LNCaP clone FGC (cell line): ENCODE measurements around the genes HABP4 and CCDC180.

DNA sequence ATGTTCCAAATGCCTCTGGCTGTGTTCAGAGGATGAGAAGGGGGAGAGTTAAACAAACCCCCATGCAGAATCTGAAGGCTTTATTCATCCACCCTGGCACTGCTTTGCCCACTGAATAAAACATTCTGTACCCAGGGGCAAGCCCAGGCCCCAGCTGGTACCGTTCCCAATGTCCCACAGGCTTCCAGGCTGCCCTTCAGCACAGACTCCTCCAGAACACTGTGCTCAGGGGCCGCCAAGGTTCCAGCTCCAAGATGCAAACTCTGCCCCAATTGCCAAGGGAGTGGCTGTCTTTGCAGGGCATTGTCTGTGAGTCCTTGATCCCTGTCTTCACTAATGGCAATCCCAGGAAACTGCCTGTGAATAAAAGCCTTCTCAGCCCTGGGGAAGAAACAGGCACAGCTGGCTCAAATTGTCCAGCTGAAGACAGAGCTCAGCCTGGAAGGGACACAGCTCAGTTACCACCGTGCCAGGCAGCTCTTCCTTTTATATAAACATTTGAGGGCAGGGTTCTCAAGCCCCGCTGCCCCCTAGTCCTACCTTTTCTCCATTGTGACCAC lies 185.3 kb downstream of the HSD17B3 start:
- RRBS, 2 experiments: no CpG with 5 or more reads among the region's 4 CpGs

DNA sequence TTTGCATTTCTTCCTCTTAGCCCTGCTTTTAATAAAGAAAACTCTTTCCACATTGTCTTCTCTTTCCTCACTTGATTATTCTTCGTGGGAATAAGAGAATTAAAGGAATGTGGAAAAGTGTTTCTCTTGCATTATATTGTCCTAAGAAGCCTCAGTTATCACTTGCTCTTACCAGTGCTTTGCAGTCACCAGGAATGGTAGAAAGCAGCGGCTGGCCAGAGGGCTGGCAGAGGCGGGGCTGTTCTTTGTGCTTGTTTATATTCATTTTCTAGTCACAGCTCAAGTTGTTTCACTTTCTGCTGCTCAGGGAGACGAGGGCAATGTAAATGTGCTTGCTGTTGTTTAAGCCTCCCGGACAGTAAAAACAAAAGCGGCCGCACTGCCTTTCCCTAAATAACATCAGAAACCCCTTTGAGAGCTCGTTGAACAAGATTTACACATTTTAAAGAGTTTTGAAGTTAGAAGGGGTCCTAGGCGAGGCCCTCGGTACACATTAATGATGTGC lies 164.7 kb downstream of the HSD17B3 start:
- RRBS, 2 experiments: no CpG with 5 or more reads among the region's 10 CpGs

DNA sequence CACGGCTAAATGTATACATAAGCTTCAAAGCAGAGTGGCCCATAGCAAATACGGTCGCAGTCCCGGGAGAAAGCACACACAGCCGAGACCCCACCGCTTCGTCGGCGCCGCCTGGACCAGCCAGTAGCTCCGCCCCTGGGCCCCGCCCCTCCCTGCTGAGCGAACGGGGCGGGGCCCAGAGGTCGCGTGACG lies 241 bp upstream of the HABP4 start:
- RRBS, 2 experiments: no CpG with 5 or more reads among the region's 18 CpGs

DNA sequence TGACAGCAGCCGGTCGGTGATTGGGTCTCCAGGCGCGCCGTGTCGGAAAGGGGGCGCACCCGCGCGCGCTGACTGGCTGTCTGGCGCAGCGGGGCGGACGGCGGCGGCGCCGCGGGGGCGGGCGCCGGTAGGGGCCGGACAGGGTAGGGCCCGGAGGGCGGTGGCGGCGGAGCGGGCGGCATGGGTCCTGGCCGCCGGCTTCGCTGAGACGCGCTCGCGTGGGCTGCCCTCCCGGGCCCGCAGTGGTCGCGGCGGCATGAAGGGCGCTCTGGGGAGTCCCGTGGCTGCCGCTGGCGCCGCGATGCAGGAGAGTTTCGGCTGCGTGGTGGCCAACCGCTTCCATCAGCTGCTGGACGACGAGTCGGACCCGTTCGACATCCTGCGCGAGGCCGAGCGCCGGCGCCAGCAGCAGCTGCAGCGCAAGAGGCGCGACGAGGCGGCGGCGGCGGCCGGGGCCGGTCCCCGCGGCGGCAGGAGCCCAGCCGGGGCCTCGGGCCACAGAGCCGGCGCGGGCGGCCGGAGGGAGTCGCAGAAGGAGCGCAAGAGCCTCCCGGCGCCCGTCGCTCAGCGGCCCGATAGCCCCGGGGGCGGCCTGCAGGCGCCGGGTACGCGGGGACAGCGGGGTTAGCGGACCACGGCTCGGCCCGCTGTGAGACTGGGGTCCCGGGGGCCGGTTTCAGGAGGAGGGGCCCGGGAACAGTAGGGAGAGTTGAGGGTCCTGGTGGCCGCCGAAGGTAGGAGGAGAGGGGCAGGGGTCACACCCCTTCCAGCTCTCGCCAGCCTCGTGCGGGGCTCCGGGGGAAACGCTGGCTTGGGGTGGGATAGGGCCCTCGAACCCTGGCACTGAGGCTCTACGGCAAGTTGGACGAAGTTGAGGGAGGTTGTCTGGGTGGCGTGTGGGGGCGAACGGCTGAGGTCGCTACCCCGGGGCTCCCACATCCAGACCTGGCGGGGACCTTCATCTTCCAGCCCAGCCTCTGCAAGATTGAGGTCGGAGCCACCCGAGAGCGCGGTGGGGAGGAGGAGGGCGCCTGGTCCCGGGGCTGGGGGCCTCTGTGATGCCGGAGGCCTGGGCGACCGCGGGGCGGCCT lies at the start of gene HABP4:
Gene HABP4, plus strand, starts transcription at position 146 of the 1,091 bp plus-strand sequence.
- RRBS, 2 experiments: 6% methylated on average over 56 to 66 of the region's 131 CpGs

GRCh38 chr9:96462335-96463070 lies 12.5 kb downstream of the HABP4 start:
- RRBS, 2 experiments: no CpG with 5 or more reads among the region's 10 CpGs

DNA sequence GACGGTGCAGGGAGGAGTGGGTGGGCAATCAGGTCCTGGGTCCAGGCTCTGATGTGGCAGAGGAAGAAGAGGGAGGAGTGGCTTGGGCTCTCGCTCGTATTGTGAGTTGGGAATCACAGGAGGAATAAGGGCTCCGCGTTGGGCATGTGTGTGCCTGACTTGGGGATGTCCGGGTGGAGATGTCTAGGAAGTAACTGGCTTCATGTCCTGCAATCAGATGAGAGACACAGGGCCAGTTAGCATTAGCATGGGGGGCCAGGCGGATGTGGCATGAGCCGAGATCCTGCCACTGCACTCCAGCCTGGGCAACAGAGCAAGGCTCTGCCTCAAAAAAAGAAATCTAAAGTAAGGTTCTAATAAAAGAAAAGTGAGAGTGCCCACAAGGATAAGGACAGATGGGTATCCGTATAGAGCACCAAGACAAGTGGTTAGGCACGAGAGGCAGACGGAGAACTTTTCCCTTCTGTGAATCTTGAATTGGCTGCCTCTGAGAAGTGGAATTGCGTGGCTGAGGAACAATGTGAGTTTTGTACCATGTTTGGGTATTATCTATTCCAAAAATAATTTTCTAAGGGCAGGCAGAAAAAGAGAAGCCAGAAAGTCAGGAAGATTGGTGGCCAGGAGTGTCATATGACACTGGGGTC lies 14.2 kb downstream of the HABP4 start:
- RRBS, 2 experiments: no CpG with 5 or more reads among the region's 12 CpGs

GRCh38 chr9:96465126-96465960 lies 15.4 kb downstream of the HABP4 start:
- RRBS, 2 experiments: no CpG with 5 or more reads among the region's 15 CpGs

GRCh38 chr9:96523148-96523843 lies 73.3 kb downstream of the HABP4 start:
- RRBS, 2 experiments: no CpG with 5 or more reads among the region's 14 CpGs

GRCh38 chr9:96655501-96655857 lies 362 bp upstream of the PRXL2C start:
- RRBS, 2 experiments: no CpG with 5 or more reads among the region's 16 CpGs

DNA sequence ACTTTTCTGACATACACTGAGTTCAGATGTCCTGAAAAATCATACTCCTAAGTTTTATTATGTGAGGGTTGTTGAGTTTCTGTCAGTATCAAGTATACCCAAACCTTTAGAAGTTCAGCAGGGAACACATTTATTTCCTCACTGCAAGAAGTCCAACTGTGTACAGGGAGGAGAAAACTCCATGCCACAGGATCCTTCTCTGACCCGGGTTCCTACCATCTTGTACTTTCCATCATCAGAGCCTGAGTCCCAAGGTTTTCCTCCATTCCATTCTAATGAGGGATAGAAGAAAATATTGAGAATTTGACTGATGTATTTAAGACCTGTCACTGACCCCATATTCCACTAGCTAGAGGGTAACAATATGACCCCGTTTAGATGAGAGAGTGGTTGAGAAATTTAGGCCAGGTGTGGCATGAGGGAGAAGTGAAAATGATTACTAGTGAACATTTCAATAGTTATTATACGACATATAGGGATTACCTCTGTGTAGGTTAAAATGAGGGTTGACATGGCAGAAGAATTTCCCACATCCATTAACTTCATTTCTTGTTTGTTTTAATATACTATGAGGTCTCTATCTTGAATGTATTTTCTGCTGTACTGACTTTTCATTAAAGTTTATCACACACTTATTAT lies 37.3 kb downstream of the ZNF782 start:
- RRBS, 2 experiments: no CpG with 5 or more reads among the region's 3 CpGs

GRCh38 chr9:97013004-97014066 lies 25.6 kb downstream of the CTSV start:
- RRBS, 2 experiments: under 1 to 1% methylated on average over 7 of the region's 102 CpGs

- RRBS, 2 experiments: 70% methylated on average over 4 of the region's 44 CpGs; no CpG with 5 or more reads in 1 of the 2 experiments
These were observed at the start of gene CCDC180 for GRCh38 chr9:97307465-97308292. CCDC180 (plus strand) TSS chr9:97307659.

DNA sequence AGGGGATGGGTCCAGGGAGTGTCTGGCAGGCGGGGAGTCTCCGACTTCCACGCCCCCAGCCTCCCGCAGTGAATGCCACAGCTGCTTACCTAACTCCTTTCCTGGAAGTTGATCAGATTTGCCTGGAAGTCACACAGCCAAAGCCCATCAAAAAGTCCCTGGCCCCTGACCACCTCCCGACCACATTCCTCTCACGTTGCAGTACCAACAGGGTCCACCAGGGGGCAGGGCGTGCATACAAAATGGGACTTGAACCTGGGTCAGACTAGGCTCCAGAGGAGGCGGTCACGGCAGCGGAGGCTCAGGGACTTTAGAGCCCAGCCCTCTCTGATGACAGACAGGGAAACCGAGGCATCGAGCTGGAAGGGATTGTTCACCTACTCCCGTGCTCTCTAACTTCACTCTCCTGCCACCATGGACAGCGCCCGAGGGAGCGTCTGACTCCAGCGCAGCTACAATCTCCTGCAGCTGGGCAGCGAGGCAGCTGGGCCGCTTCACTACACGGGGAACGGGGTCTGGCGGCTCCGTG lies 24.9 kb upstream of the TDRD7 start:
- RRBS, 2 experiments: no CpG with 5 or more reads among the region's 23 CpGs

DNA sequence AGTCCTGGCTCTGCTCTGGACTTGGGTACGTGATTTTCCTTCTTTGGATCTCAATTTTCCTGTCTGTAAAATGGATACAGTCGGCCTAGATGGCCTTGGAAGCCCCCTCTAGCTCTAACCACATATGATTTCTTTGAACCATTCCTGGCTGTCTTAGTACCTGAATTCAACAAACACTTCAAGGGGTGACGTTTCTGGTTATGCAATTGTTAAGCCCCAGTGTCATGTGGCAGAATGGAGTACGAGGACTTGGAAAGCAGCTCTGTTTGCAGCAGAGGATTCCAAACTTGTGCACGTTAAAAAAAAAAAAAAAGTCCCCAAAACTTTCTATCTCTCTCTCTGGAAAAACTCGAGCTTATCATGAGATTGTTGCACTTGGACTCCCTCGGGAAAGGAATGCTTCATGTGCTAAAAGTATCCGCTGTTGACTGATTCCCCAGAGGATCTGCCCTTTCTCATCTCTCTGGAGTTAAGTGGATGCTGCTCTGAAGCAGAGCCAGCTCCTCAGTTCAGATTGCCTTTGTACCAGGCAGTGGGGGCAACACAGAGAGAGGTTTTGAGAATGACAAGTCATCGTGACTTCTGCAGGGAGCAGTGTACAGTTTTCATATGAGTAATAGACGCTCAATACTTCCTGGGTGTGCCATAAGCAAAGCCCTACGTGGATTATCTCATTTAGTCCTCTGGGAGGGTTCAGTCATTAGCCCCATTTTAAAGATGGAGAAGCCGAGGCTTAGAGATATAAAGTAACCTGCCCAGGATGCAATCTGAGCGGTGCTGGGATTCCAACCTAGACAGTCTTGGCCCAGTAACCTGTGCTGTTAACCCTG lies 28.0 kb downstream of the TMOD1 start:
- RRBS, 2 experiments: no CpG with 5 or more reads among the region's 13 CpGs

DNA sequence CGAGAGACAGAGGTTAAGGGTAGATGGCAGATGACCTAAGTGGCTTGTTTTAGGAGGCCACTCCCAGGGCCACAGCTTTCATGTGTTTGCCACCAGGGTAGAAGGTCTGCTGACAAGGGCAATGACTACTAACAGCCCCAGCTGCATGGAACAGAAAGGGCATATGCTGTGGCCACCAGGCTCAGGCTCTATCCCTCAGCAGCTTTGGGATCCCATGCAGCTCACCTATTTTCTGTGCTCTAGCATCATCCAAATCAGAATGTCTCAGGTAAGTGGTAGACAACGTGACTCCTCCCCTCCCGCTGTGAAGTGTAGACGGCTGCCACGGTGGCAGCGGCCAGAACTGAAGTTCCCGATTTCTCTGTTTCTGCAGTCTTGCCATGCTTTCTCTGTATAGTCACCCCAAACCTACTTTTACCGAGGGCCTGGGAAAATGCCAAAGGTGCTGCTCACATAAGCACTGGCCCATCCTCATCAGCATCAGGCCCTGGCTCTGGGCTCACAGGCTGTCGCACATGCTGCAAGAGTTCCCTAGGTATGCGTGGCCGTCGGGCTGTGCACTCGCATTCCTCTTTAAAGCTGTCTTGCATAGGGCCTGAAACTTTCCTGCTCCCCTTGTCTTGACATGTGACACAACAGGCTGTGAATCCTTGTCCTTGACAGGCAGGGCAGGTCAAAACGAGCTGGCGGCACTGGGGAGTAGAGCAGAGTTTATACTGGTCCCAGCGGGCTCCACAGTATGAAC lies 31.0 kb downstream of the TSTD2 start:
- RRBS, 2 experiments: no CpG with 5 or more reads among the region's 16 CpGs

DNA sequence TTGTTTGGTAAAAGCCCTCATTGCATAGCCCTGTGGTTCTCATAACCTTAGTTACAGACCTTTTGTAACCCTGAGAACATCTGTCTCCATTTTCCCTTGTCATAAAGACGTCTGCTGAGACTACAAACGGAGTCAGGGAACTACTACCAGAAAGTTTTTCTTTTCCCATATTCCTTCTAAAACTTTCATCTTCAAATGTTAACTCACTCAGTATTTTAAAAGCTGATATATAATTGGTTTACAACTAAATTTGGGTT lies 1.3 kb upstream of the ANP32B start:
- RRBS, 2 experiments: no CpG with 5 or more reads among the region's 2 CpGs

DNA sequence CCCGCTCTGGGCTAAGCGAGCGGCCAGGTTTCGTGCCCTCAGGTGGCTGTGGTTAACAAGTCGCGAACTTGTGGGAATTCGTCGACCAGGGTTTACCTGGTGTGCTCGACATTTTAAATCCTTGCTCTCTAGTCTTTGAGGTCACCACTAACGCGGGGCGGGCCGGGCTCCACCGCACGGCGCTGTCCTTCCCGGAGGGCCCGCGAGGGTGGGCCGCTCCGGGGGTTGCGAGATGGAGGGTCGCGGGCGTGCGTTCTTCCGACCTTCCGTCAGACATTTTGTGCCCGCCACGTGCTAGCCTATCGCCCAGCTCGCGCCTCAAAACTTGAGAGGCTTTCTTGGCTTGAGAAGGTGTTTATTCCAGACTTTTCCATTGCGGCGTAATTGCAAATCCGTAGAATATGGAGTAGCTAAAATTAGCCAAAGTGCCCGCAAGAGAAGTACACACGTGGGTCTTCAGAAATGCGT lies 2.1 kb downstream of the ANP32B start:
- RRBS, 2 experiments: no CpG with 5 or more reads among the region's 39 CpGs

DNA sequence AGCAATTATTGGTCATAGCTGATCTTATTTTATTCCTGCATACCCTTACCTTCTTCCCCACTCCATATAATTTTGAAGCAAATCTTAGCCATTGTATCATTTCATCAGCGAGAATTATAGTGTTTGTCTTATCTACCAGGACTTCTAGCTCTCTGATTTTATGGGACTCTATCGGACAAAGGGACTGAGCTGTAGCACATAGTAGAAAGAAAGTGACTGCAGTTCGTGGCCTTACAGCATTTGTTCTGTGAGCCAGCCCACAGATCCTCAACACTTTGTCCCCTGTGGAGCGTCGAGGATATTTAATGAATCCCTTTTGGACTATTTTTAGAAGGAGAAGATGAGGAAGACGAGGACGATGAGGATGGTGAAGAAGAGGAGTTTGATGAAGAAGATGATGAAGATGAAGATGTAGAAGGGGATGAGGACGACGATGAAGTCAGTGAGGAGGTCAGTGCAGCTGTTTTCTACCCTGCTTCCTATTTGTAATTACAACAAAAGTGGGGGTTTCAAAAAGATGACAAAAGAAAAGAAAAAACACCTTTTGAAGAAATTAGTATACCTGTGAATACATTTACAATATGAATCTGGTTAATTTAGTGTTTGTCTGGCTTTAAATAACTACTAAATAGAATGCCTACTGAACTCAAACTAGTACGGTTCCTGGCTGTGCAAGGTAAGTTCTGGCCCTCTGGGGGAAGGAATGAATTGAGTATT lies 28.0 kb downstream of the ANP32B start:
- RRBS, 2 experiments: no CpG with 5 or more reads among the region's 10 CpGs

- RRBS, 2 experiments: no CpG with 5 or more reads among the region's 2 CpGs
These were observed 34.2 kb downstream of the ANP32B start for GRCh38 chr9:98017169-98017897.

GRCh38 chr9:98080840-98081930 lies 24.7 kb downstream of the NANS start:
- RRBS, 2 experiments: no CpG with 5 or more reads among the region's 17 CpGs